ENCODE results near the genes KCNE4 and RHBDD1.

DNA sequence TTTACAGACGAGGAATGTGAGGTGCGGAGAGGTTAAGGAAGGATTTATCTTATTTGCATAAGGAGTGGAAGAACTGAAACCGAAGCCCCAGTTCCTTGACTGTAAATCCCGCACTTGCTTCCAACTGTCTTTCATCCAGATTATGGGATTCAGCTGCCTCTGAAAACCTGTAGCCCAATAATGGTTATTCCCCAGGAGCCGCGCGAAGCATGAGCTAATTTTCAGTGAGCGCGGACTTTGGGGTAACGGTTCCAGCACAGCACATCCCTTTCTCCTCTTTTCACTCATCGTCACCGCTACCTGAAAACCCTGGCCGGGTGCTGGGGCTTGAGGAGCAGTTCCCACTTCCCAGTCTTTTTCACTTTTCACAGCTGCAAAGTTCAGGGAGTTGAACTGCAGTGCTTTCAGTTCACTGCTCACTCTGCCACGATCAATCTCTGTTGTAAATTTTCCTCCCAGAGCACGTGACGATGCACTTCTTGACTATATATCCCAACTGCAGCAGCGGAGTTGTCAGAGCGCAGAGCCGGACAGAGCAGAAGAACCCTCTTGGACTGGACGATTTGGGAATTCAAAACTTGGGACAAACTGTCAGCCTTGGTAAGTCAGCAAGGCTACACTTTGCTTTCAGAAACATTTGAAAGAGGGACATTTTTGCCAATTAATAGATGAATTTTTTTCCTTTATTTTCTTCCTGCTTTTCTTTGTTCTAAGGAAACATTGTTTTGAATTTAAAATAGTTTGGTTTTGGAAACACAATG is at the start of gene KCNE4:
Gene KCNE4 (plus strand): TSS at position 516 of the 761 bp plus-strand sequence.
- PRO-cap: bidirectional peak, plus-strand start at position 516 of the sequence, minus-strand start at position 423 of the sequence
- RAMPAGE, long total RNA, 4 experiments: no peak in any of the 4 experiments

DNA sequence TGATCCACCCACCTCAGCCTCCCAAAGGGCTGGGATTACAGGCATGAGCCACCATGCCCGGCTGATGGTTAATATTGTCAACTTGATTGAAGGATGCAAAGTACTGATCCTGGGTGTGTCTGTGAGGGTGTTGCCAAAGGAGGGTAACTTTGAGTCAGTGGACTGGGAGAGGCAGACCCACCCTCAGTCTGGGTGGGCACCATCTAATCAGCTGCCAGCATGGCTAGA is 32.6 kb upstream of the AP1S3 start:
- PRO-cap: no peak
- RAMPAGE, long total RNA, 4 experiments: no peak in any of the 4 experiments

GRCh38 chr2:223950298-223951474 is 5.6 kb upstream of the WDFY1 start:
- PRO-cap: no peak
- RAMPAGE, long total RNA, 4 experiments: no peak in any of the 4 experiments

DNA sequence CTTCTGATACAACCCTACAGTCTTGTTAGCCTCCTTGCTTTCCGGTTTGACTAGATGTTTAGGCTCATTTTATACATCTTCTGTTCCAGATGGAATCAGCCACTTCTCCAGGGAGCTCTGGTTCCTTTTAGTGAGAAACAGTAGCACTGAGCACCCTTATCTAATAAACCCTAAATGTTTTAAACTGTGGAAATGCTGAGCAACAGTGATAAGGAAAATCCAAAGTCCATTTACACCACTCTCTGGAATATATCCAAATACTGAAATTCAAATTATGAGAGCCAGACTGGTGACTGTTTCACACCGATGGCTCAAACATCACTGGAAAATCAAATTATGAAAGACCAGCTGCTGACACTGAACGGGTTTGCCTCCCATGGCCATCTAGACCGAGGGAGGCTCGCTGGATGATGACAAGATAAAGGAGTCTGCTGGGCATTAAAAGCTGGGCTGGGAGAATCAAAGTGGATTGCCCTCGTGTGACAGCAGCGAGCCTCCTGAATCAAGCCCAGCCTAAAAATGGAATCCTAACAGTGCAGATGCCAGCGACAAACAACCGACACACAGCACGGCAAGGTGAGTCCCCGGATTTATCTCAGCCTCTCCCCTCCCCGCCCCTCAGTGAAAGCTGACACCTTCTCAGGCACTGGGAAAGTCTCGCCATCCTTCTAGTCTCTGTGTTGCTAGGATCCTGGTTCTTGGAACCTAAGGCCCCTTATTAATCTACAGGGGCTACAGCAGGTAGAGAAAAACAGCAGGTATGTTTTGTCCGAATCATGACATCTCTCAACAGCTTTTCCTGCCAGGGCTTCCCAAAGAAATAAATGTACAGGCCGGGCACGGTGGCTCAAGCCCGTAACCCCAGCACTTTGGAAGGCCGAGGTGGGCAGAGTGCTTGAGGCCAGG is 30.3 kb downstream of the SERPINE2 start:
- PRO-cap: no peak
- RAMPAGE, long total RNA, 4 experiments: no peak in any of the 4 experiments

DNA sequence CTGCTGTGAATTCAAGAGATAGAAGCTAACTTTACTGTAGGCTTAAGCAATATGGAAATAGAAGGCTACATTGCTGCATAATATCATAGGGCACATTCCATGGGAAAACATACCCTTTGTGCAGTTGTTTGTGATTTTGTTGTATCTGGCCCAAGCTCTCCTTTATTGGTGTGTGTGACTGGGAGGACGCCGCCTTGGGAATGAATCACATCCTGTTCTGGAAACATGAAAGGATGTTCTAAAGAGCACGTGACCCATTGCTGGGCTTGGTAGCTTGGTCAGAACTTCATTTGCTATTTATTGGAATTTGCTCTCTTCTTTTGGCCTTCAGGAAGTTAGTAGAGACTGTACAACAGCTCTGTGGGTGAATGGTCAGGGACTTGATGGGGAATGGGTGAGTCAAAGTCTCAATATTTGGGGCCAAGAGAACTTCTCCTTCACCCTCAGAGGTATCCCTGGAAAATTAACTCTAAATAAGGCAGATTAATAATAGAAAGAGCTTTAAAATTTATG is 106.8 kb upstream of the SERPINE2 start:
- PRO-cap: no peak
- RAMPAGE, long total RNA, 4 experiments: no peak in any of the 4 experiments

DNA sequence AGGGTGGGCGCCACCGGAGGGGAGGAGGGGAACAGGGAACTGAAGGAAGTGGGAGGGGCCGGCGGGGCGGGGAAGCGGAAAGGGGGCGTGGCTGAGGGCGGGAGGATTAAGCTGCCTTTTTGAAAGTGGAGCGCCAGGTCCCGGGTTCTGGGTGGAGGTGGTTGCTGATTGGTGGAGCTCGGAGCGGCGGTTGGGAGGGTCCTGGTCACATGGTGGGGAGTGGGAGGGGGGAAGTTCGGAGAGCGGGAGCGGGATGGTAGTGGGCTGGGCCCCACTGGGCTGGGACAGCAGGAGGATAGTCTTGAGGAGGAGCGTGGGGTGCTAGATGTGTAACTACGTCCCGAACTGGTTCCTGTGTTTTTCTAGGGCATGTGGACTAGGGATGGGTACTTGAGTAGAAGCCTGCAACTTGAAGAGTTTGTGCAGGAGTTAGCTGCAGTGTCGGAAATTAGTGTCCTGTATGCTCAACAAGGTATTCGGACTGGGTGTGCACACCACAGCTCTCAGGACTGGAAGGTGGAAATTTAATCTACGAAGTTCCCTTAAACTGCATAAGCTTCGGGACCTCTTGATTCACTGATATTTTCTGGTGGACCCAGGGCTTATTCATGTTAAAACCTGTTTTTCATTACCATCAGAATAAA is 542 bp upstream of the CUL3 start:
- PRO-cap: bidirectional peak, plus-strand start at position 259 of the sequence, minus-strand start outside the sequence
- RAMPAGE, long total RNA, 4 experiments: no peak in any of the 4 experiments

- PRO-cap: no peak
- RAMPAGE, long total RNA, 4 experiments: no peak in any of the 4 experiments
These were observed 48.5 kb upstream of the CCDC195 start for GRCh38 chr2:224764736-224764935.

DNA sequence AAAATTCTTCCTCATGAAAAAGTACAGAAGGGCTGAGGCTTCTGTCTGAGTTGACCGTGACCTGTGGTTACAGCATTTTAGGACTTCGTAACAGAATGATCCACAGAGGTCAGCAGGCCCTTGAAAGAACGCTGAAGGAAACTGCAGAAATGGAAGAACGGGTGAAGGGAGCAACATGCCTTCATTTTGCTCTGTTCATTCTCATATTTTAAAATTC is 80.7 kb upstream of the CCDC195 start:
- PRO-cap: no peak
- RAMPAGE, long total RNA, 4 experiments: no peak in any of the 4 experiments

- PRO-cap: no peak
- RAMPAGE, long total RNA, 4 experiments: no peak in any of the 4 experiments
These were observed 12.0 kb downstream of the DOCK10 start for GRCh38 chr2:225030303-225030575.

GRCh38 chr2:226048674-226048873 is 649.1 kb downstream of the NYAP2 start:
- PRO-cap: no peak
- RAMPAGE, long total RNA, 4 experiments: no peak in any of the 4 experiments

- PRO-cap: no peak
- RAMPAGE, long total RNA, 4 experiments: no peak in any of the 4 experiments
These were observed 376.1 kb downstream of the IRS1 start for GRCh38 chr2:226423430-226423960.

GRCh38 chr2:226478262-226478946 is 321.2 kb downstream of the IRS1 start:
- PRO-cap: no peak
- RAMPAGE, long total RNA, 4 experiments: no peak in any of the 4 experiments

DNA sequence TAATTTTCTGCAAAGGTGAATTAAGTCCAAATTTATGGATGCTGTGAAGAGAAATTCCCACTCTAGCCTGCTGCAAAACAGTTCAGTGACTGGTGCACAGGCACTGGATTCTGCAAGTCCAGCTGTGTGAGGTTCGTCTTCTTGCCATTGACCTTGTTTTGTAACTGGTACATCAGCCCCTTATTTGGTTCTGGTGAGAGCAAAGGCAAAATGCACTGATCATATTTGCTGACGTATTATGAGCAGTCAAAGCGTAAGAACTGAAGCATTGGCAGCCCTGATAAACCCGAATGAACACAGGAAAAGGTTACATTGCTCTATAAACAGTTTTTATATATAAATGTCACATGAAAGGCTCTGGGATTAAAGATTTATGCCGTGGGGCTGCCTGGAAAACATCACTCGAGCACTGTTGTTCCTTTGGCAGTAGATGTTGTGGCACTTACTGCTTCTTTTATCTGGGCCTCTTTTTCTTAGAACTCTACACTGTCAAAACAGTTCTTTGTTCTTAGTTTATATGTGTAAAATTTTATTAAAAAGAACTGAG is 168.0 kb downstream of the IRS1 start:
- PRO-cap: bidirectional peak, plus-strand start at position 265 of the sequence, minus-strand start at position 160 of the sequence
- RAMPAGE, long total RNA, 4 experiments: no peak in any of the 4 experiments

- PRO-cap: unidirectional peak, minus-strand start at chr2:226660706
- RAMPAGE, long total RNA, 4 experiments: no peak in any of the 4 experiments
These were observed 139.0 kb downstream of the IRS1 start for GRCh38 chr2:226660529-226661080.

GRCh38 chr2:226725811-226725949 is 73.9 kb downstream of the IRS1 start:
- PRO-cap: no peak
- RAMPAGE, long total RNA, 4 experiments: no peak in any of the 4 experiments

DNA sequence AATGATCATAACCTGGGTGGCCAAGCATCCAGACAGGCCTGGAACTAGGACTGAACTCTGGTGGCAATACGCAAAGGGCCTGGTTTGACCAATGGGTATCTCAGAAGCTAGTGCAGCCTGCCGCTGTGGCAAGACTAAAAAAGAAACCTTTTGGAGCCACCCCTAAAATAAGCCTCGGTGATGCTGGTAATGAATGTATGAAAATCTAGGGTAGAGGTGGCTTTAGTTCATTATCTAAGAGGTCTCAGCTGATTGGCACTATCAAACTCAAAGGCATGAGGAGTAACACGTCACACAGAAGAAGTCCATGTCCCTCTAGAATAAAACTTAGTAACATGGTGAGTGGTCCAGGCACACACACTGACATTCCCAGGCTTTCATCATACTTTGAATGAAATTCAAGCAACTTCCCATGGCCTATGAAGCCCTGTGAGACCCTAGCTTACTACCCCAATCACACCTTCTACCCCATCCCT is 32.0 kb downstream of the IRS1 start:
- PRO-cap: no peak
- RAMPAGE, long total RNA, 4 experiments: no peak in any of the 4 experiments

GRCh38 chr2:226794117-226794359 is 5.6 kb downstream of the IRS1 start:
- PRO-cap: no peak
- RAMPAGE, long total RNA, 4 experiments: no peak in any of the 4 experiments

DNA sequence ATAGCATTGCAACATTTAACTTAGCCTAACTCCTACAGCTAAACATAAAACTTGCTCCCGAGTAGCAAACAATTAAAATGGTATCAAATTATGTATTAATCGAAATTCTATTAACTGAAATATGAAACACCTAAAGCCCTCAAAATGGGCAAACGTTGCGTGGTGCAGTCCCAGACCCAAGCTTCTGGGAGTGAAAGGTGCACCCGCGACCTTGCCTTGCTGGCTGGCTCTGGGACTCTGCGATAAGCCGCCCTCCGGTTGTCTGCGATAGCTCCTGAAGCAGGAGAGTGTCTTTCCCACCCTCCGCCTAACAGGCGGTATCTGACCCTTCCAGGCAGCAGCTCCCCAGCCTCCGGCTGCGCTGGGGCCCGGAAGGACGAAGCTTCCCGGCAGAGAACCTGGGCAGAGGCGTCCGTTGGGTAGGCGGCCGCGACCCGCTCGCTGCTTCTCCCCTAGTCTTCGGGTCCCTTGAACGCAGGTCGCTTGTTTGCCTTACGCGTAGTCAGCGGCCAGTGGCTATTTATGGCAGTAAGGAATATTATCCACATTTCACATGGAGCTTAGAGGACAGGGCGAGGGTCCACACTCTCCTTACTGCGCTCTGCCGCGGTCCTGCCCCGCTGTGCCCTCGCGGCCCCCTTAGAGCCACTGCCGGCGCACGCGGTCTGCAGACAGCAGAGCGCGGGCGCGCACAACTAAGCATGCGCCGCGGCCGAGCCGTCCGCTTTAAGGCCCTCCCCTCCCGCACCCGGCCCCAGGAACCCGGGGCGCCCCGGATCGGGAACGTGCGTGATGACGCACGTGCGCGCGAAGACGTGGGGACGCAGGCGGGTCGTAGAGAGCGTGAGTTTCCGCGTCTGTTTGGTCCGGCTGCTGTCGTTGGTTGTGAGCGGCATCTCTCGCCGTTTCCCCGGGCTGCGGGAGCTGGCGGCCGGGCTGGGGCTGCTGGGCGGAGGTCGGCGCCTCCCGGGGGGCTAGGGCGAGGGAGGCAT is at the start of gene RHBDD1:
Gene RHBDD1 (plus strand): TSS at position 810 of the 992 bp plus-strand sequence.
- PRO-cap: bidirectional peak, plus-strand start at position 846 of the sequence, minus-strand start at position 650 of the sequence
- RAMPAGE, long total RNA, 4 experiments: start-site peak on the plus strand in 4 of 4 experiments, centred at positions 814 to 826 of the sequence, 85 to 414 reads per replicate

- PRO-cap: no peak
- RAMPAGE, long total RNA, 4 experiments: no peak in any of the 4 experiments
These were observed 76.0 kb downstream of the COL4A4 start for GRCh38 chr2:227087775-227088538.

DNA sequence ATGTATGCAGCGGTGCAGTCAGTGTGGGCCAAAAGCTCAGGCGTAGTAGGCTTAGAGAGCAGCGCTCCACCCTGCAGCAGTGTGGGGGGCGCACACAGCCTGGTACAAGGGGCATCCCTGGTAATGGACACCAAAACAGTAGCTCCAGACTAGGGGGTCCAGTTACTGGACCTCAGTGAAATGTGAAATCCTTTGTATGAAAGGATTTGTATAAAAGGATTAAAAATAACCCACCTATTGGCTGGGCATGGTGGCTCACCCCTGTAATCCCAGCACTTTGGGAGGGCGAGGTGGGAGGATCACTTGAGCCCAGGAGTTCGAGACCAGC is 1.6 kb upstream of the TM4SF20 start:
- PRO-cap: no peak
- RAMPAGE, long total RNA, 4 experiments: no peak in any of the 4 experiments